ENCODE results near the gene STPG1.

DNA sequence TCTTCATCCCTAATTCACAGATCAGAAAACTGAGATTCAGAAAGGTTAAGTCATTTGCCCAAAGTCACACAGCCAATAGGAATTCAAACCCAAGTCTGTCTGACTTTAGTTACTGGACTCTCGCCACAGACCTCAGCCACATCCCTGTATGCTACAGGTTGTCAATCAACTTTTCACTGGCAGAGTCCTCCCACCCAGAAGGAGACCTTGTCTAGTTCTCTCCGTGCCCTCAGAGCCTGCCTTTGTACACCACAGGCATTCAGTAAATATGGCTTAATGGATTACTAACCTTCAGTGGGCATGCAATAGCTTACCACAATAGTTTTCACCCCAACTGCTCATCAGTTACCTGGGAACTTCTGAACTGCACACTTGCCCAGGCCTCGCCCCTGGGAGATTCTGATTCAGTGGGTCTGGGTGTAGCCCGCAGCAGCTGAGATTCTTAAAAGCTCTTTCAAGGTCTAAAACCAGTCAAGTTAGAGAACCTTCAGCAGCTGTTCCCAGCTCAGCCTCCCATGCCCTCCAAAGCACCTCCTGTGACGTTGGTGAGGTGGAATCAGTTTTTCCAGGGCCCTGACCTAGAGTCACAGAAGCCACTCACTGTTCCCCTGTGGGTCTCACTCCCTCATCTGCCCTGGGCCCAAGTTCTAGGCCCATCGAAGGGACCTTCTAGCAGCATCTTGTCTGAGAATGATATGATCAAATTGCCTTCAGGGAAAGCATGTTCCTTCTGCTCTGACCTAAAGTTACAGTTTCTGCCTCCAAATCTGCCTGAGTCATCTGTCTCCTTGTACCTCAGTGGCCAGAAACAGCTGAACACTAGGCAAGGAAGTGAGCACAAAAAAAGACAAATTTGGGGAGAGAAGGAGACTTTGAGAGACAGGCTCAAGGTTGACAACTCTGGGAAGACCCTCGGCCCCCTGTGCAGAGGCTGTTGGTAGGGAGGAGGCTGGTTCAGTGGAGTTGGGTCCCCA, 10.8 kb downstream of the ASAP3 start:
- PRO-cap, result no peak
- RAMPAGE, long total RNA, 2 experiments, result no peak in any of the 2 experiments

GRCh38 chr1:23524646-23525672, 6.1 kb downstream of the E2F2 start:
- PRO-cap, result no peak
- RAMPAGE, long total RNA, 2 experiments, result no peak in any of the 2 experiments

GRCh38 chr1:23525781-23526811, 4.9 kb downstream of the E2F2 start:
- PRO-cap, result no peak
- RAMPAGE, long total RNA, 2 experiments, result no peak in any of the 2 experiments

DNA sequence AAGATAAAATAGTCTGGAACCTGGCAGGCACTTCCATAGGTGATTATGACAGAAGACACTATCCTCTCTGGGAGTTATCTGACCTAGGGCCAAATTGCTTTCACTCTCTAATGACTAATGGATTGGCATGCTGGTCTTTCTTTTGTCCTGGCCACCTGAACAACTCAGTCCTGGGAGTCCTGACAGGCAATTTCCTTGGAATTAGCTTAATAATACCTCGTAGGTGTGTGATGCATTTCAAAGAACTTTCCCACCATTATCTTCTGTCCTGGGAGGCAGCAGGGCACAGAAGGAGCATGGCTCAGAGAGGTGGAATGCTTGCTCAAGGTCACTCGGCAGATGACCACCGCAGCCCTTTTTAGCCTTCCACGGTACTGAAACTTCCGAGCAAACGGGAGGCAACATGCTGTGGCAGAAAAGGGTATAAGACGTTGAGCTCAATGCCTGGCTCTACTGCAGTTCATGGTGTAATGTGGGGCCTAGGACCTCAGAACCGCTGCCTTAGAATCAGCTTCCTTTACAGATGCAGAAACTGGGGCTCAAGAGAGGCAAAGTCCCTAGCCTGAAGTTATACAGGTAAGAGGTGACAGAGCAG, 3.3 kb downstream of the ID3 start:
- PRO-cap, result no peak
- RAMPAGE, long total RNA, 2 experiments, result no peak in any of the 2 experiments

DNA sequence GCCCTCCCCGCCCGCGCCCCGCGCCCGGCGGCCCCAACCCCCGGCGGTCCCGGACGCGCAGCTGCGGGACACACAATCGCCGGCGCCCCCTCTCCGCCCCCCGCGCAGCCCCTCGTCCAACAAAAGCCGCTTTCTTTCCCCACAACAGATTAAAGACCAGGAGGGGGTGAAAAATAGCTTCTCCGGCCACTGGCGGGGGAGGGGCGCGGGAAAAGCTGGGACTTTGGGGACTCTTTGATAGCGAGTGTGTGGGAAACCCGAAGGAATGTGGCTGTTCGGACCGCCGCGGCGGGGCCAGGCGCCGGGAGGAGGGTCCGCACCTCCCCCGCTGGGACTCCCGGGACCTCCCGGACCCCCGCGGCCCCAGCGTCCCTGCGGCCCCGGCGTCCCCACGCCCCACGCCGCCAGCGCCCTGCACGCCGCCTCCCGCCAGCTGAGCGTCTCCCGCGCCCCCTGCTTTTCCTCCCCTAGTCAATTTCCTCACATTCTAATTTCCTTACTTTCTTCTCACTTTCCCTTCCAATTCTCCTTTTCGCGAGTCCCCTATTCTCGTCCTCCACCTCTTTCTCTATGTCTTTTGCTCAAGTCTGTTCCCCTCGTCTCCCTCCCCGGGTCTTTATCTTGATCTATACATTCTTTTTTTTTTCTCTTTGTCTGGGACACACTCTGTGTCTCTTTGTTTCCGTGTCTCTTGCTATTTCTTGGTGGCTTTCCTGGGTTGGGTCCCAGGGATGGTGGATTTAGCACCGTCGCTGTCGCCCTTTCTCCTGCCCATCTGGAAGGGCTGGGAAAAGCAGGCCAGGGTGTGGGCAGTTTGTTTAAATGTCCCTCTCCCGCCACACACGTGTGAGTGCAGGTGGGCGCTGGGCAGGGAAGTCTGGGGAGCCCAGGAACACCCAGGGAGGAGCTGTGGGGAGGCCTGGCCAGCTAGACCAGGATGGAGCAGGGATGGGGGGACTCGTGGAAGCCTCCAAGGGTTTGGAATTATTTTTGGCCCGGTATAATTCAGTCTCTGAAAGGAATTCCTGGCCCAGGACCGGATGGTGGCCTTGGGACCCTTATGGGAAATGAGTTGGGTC, 9.2 kb upstream of the ID3 start:
- PRO-cap, result unidirectional peak, plus-strand start at position 75 of the sequence; unidirectional peak, minus-strand start at position 443 of the sequence; unidirectional peak, minus-strand start at position 777 of the sequence
- RAMPAGE, long total RNA, 2 experiments, result no peak in any of the 2 experiments

- PRO-cap, result bidirectional peak, plus-strand start at chr1:23577589, minus-strand start at chr1:23577499; bidirectional peak, plus-strand start at chr1:23577785, minus-strand start at chr1:23577675
- RAMPAGE, long total RNA, 2 experiments, result no peak in any of the 2 experiments
Measured at GRCh38 chr1:23577076-23577938, 18.0 kb upstream of the ID3 start.

GRCh38 chr1:23760376-23761351, 17.4 kb downstream of the ELOA start:
- PRO-cap, result no peak
- RAMPAGE, long total RNA, 2 experiments, result no peak in any of the 2 experiments

- PRO-cap, result no peak
- RAMPAGE, long total RNA, 2 experiments, result no peak in any of the 2 experiments
Measured at GRCh38 chr1:24046061-24046868, 65.7 kb downstream of the MYOM3 start.

DNA sequence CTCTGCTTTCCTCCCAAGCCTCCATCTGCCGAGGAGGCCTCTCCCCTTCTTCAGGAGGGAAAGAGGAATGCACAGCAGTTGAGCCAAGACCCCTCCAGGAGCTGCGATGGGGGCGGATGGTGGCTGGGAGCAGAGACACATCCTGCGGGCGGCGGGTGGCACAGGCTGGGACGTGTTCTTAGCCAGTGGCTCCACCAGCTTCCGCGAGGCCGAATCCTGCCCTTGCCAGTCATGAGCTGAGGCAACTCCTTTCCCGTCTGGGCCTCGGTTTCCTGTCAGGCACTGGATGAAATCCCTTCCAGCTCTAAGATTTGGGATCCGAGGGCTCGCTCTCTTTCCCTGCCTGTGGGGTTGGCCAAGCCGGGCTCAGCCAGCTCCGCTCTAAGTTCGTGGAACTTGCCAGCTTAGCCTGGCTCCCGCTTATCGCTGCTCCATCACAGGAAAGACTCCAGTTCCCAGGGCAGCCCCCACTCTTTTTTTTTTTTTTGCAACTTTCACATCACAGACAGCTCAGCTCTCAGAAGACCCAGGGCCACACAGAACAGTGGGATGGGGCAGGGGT, 584 bp downstream of the MYOM3 start:
- PRO-cap, result no peak
- RAMPAGE, long total RNA, 2 experiments, result no peak in any of the 2 experiments

DNA sequence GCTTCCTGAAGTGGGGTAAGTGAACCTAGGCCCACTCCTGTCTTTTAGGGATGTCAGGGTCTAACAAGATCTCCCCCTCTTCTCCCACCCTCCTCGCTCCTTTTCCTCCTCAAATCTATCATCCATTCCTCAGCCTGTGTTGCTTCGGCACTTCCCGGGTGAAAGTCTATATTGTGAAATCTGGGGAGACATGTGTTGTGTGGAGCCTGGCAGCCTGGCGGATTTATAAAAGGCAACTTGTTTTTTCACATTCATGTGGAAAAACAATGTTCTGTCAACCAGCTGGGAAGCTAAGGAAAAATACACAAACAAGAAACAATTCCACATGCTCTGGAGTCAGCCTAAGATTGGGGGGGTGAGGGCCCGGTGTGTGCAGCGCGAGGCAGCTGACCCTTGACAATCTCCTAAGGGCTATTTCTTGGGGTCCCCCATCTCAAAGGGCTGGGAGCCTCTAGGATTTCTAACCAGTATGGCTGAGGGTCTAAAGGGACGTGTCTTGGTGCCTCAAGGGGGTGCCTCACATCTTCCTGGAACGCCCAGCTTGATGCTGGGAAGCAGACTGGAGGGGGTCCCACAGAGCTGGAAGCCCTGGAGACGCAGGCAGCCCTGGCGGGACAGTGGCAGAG, 1.2 kb downstream of the IL22RA1 start:
- PRO-cap, result no peak
- RAMPAGE, long total RNA, 2 experiments, result no peak in any of the 2 experiments

- PRO-cap, result no peak
- RAMPAGE, long total RNA, 2 experiments, result no peak in any of the 2 experiments
Measured at GRCh38 chr1:24149799-24150132, 6.8 kb upstream of the IL22RA1 start.

DNA sequence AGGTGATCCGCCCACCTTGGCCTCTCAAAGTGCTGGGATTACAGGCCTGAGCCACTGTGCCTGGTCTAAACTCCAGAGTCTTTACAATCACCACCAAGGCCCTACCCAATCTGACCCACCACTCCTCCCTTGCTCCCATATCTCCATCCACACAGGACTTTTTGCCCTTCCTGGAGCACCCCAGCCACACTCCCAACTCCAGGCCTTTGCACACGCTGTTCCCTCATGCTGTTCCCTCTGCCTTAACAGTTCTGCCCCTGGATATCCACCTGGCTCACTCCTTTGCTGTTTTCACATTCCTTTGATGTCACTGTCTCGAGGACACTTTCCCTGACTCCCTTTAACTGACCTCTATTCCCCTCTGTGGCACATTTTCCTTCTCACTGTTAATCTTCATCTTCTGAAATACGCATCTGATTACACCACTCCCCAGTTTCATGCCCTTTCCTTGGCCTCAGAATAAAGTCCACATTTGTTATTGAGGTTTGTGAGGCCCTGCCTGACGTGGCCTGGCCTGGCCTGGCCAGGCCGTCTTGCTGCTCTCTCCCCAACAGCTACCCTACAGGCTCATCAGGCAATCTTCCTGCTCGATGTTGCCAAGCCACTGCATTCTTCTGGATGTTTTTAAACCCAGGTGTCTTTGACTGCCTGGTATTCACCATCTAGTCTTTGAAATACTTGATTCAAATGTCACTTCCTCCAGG, 3.0 kb downstream of the IFNLR1 start:
- PRO-cap, result no peak
- RAMPAGE, long total RNA, 2 experiments, result no peak in any of the 2 experiments

DNA sequence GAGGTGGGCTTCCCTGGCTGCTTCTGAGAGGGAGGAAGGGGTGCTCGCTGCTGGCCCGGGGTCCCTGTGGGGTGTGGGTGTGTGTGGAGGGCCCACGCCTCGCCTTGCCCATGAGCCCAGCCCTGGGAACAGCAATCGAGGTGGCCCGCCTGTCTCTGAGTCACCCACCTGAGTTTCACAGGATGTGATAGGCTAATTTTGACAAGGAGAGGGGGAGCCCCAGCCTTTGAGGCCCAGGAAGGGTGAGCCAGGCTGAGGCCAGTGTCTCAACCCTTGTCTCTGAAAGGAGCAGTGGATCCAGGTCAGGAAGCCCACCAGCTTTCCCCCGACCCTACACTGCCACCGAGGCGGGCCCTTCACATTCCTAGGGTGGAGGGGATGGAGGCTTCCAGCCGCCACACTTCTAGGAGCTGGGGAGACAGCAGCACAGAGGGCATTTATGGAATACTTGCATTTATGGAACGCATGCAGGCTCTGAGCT, 49.1 kb upstream of the IFNLR1 start:
- PRO-cap, result no peak
- RAMPAGE, long total RNA, 2 experiments, result no peak in any of the 2 experiments

GRCh38 chr1:24322150-24322899, 3.2 kb downstream of the GRHL3 start:
- PRO-cap, result bidirectional peak, plus-strand start at chr1:24322477, minus-strand start at chr1:24322372
- RAMPAGE, long total RNA, 2 experiments, result no peak in any of the 2 experiments

DNA sequence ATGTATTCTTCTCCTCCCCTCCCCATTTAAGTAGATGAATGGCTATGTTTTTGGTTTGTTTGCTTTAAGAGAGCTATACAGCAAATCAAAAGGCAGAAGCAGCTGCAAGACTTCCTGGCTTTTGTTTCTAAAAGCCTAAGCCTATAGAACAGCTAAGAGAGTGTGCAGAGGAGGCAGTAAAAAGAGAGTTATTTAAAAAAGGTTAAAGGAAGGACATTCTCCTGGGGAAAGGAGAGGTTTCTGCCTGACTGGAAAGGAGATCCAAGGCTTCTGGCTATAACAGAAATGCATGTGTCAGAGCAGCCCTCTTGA, 20.3 kb downstream of the STPG1 start:
- PRO-cap, result no peak
- RAMPAGE, long total RNA, 2 experiments, result no peak in any of the 2 experiments

- PRO-cap, result unidirectional peak, minus-strand start at chr1:24413664
- RAMPAGE, long total RNA, 2 experiments, result start-site peak on the plus strand in 1 of 2 experiments, at chr1:24413490-24413544 at its widest, 13 reads per replicate
Measured at GRCh38 chr1:24413267-24414183, at the start of gene STPG1. STPG1 (minus strand) TSS chr1:24413782.

- PRO-cap, result unidirectional peak, minus-strand start at chr1:24416994
- RAMPAGE, long total RNA, 2 experiments, result no peak in any of the 2 experiments
Measured at GRCh38 chr1:24416447-24417496, 1.2 kb downstream of the NIPAL3 start.

DNA sequence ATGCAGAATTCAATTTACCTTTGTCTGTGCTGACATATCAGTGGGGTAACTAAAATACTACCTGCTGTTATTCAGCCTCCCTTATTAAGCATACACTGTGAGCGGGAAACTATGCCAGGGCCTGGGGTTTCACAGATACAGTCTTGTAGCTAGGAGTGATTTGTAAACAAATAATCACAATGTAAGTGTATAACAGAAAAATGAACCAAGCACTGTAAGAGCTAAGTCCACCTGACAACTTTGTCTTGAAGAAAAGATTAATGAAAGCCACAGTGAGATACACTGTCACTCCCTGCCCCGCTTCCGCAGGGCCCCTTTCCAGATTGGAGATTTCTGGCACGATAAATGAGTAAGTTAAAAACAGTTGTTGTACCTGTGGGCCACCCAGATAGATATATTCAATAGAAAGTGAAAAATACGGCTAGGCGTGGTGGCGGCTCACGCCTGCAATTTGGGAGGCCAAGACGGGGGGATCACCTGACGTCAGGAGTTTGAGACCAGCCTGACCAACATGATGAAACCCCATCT, 4.8 kb downstream of the RCAN3 start:
- PRO-cap, result no peak
- RAMPAGE, long total RNA, 2 experiments, result no peak in any of the 2 experiments

- PRO-cap, result no peak
- RAMPAGE, long total RNA, 2 experiments, result no peak in any of the 2 experiments
Measured at GRCh38 chr1:24672724-24673356, 29.7 kb downstream of the SRRM1 start.

DNA sequence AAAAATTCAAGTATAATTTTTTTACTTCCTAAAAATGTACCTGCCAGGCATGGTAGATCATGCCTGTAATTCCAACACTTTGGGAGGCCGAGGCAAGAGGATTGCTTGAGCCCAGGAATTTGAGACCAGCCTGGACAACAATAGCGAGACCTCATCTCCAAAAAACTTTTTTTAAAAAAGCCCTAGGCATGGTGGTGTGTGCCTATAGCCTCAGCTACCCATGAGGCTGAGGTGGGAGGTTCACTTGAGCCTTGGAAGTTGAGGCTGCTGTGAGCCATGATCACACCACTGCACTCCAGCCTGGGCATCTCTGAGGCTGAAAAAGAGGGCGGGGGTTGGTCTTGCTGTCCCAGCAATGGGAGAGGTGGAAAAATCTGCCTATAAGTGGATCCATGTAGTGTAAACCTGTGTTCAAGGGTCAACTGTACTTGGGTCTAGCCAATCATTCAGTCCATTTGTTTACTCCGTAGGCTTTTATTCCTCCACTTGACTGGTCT, 31.7 kb downstream of the SRRM1 start:
- PRO-cap, result no peak
- RAMPAGE, long total RNA, 2 experiments, result no peak in any of the 2 experiments